Body of pancreas (tissue), 2 donors: ENCODE measurements around a stretch of chr12.

DNA sequence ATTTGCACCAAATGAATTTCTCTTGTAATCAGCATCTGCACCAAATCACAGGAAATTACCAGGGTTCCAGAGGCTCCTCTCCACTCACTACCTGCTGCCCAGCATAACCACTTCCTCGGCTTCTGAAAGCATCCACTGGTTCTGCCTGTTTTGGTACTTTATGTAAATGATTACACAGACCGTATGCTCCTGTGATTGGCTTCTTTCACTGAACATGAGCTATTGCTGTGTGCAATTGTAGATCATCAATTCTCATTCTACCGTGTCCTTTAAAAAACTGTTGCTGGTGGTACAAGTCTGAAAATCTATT, 522.1 kb downstream of the TMEM132D start:
- PRO-cap, result no peak
- RAMPAGE, long total RNA, 2 experiments, result no peak in any of the 2 experiments

- PRO-cap, result no peak
- RAMPAGE, long total RNA, 2 experiments, result no peak in any of the 2 experiments
Measured at GRCh38 chr12:129622353-129622681, 281.5 kb downstream of the TMEM132D start.

DNA sequence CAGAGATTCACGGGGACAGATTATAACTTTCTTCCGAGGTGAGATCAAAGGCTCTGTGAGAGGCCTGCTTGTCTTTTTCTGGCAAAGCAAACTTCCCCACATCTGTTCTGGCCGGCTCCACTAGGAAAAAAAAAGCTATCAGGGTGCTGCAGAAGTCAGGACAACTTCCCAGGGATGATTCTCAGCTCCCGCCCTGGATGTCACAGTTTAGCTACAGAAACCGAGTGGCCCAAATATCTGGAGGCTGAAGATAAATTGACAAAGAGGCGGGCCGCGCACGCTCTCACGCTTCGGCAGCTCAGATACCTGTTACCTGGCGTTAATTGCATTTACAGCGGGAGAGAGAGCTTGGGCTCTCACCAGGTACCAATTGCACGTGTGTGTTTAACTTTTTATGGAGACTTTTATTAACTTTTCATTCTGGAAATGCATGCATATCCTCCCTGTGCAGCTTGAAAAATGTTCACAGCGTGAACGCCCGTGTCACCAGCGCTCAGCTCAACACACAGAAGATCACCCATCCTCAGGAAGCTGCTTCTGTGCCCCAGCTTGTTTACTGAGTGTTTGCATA, 75.7 kb upstream of the FZD10 start:
- PRO-cap, result no peak
- RAMPAGE, long total RNA, 2 experiments, result no peak in any of the 2 experiments

GRCh38 chr12:130087286-130087656, 75.0 kb upstream of the FZD10 start:
- PRO-cap, result no peak
- RAMPAGE, long total RNA, 2 experiments, result no peak in any of the 2 experiments

- PRO-cap, result no peak
- RAMPAGE, long total RNA, 2 experiments, result no peak in any of the 2 experiments
Measured at GRCh38 chr12:130160492-130161041, 1.7 kb upstream of the FZD10 start.

DNA sequence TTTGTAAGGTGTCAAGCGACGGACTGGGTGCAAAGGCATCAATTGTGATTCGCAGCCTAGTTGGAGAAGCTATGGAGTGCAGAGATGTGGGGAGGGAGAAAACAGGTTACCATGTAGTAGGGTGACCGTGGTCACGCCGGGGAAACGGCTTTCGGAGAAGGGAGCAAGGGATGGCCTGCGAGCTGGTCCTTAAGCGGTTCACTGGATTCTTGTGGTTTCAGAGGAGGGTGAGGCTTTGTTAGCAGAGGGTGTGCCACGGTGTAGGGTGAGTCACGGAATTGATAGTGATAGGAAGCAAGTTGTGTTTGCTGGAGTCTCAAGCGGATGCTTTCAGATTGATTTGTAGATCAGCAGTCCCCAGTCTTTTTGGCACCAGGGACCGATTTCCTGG, 2.3 kb downstream of the PIWIL1 start:
- PRO-cap, result no peak
- RAMPAGE, long total RNA, 2 experiments, result no peak in any of the 2 experiments

DNA sequence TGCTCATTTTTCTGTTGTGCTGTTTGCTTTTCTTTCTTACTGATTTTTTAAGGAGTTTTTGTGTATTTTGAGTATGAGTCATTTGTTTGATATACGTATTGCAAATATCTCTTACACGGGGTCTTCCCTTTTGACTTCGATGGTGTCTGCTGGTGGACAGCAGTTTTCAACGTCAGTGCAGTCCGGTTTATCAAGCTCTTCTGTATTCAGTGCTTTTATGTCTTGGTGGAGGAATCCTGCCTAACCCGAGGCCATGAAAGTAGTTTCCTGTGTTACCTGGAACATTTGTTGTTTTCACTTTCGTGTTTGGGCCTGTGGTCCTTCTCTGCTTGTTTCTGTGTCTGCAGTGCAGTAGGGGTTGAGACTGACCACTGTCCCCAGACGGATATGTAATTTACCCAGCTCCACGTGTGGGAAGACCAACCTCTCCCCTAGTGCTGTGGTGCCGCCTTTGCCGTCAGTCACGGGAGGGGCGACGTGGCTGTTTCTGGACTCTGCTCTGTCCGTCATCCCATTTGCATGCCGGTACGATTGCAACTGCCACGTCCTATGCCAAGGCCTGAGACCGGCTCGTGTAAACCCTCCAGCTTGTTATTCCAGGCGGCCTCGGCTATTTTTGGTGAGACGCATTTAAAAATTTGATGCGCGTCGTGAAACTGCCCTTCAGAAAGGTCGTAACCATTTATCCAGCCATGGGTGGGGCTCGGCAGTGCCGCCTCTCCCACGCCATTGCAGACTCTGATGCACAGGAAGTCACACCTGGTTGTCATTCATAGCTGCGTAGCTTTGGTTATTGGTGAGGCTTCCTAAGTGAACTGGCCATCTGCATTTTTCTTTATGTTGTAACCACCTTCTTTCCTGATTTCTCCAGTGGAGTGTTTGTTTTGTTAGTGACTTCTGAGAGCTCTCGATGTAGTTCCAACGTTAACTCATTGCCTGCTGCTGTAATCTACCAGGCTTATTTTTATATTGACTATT, 74.9 kb downstream of the ADGRD1 start:
- PRO-cap, result no peak
- RAMPAGE, long total RNA, 2 experiments, result no peak in any of the 2 experiments

DNA sequence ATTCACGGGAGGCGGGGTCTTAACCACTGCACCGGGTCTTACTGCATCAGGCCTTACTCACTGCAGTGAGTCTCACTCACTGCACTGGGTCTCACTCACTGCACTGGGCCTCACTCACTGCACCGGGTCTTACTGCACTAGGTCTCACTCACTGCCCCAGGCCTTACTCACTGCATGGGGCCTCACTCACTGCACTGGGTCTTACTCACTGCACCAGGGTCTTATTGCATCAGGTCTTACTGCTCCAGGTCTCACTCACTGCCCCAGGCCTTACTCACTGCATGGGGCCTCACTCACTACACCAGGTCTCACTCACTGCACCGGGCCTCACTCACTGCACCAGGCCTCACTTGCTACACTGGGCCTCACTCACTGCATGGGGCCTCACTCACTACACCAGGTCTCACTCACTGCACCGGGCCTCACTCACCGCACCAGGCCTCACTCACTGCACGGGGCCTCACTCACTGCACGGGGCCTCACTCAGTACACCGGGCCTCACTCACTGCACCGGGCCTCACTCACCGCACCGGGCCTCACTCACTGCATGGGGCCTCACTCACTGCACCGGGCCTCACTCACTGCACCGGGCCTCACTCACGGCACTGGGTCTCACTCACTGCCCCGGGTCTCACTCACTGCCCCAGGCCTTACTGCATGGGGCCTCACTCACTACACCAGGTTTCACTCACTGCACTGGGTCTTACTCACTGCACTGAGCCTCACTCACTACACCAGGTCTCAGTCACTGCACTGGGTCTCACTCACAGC, 82.7 kb downstream of the ADGRD1 start:
- PRO-cap, result no peak
- RAMPAGE, long total RNA, 2 experiments, result no peak in any of the 2 experiments

GRCh38 chr12:131085129-131085700, 131.5 kb downstream of the ADGRD1 start:
- PRO-cap, result no peak
- RAMPAGE, long total RNA, 2 experiments, result no peak in any of the 2 experiments

- PRO-cap, result no peak
- RAMPAGE, long total RNA, 2 experiments, result no peak in any of the 2 experiments
Measured at GRCh38 chr12:131129314-131129665, 175.6 kb downstream of the ADGRD1 start.

- PRO-cap, result no peak
- RAMPAGE, long total RNA, 2 experiments, result no peak in any of the 2 experiments
Measured at GRCh38 chr12:131713114-131713928, 2.4 kb downstream of the SFSWAP start.

GRCh38 chr12:131736603-131736918, 25.7 kb downstream of the SFSWAP start:
- PRO-cap, result no peak
- RAMPAGE, long total RNA, 2 experiments, result no peak in any of the 2 experiments

DNA sequence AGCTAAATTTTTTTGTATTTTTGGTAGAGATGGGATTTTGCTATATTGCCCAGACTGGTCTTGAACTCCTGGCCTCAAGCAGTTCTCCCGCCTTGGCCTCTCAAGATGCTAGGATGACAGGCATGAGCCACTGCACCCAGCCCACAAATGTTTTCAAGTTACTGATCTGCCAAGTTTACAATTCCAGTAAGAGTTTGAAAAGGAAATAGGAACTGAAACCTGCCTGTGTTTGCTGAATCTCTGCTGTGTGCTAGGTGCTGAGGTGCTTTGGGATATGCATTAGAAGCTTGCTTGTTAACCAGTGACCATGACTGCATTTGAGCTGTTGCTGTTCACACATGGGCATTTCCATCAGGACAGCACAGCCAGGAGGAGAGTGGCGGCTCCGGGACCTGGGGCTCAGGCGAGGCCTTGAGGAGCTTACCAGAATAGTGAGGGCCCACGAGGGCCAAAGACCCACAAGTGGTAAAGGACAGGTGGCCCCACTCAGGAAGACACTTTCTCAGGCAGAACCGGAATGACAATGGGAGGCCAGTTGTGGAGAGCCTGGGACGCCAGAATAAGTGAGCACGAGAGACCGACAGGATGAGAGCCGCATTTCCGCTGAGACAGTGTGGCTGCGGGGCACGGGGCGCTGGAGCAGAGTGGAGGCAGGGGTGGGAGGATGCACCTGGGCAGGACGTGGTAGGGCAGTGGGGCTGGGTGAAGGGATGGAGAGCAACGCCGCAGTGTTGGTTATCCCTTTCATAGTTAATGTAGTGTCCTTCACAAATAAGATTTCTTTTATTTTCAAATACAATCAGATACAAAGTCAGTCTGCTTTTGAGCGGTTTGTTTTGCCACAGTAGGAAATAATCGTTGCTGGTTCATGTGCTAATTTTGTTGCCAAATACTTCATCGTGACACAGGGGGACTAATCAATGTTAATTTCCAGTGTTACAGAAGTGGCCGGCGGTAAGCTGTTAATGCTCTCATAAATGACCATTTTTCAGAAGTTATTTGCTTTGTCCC, 54.4 kb upstream of the MMP17 start:
- PRO-cap, result no peak
- RAMPAGE, long total RNA, 2 experiments, result no peak in any of the 2 experiments

GRCh38 chr12:131832326-131832957, 4.2 kb downstream of the MMP17 start:
- PRO-cap, result no peak
- RAMPAGE, long total RNA, 2 experiments, result no peak in any of the 2 experiments

DNA sequence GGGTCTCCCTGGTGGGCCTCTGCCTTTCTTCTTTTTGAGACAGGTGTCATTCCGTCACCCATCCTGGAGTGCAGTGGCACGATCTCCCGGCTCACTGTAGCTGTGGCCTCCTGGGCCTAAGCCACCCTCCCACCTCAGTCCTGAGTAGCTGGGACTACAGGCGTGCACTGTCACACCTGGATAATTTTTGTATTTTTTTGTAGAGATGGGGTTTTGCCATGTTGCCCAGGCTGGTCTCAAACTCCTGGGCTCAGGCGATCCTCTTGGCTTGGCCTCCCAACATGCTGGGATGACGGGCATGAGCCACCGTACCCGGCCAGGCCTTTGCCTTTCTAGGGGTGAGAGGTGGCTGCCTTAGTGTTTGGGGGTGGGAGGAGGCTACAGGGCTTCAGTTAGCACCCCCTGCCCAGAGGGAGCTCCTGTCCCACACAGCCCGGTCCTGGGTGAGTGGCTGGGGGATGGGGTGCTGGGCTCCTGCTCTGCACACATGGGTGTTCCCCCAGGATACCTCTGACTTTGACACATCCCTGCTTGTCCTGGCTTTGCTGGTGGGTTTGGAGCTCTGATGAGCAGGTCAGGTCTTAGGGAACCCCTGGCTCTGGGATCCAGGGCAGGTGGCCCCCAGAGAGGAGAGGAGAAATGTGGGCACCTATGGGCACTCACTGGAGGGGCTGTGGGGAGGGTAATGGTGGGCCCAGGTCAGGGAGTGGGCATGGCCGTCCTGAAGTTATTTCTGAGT, 9.9 kb downstream of the ULK1 start:
- PRO-cap, result no peak
- RAMPAGE, long total RNA, 2 experiments, result no peak in any of the 2 experiments

GRCh38 chr12:131915506-131916357, 13.3 kb upstream of the PUS1 start:
- PRO-cap, result no peak
- RAMPAGE, long total RNA, 2 experiments, result start-site peak on the plus strand in 1 of 2 experiments, at chr12:131915616-131915623 at its widest, 6 reads per replicate

- PRO-cap, result no peak
- RAMPAGE, long total RNA, 2 experiments, result start-site peak on the plus strand in 1 of 2 experiments, at chr12:132028064-132028468 at its widest, 14 reads per replicate
Measured at GRCh38 chr12:132027820-132028588, 78.3 kb downstream of the EP400 start.

DNA sequence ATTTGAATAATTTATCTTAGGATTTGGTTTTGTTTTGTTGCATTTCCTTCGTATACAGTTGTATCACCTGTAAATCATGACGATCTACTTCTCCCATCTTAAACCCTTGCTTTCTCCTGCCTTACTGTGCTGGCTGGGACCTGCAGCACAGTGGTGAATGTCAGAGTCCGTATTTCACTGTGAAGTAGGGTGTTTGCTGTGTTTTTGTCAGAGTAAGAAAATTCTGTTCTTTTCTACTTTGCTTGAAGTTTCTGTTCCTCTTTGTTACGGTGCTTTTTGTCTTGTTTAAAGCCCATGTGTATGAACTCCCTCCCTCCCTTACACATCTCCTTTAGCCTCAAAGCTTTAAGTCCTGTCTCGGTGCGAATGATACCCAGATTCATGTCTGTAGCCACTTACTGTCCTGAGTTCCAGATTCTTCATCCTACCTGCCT, 73.2 kb downstream of the DDX51 start:
- PRO-cap, result no peak
- RAMPAGE, long total RNA, 2 experiments, result no peak in any of the 2 experiments

- PRO-cap, result no peak
- RAMPAGE, long total RNA, 2 experiments, result no peak in any of the 2 experiments
Measured at GRCh38 chr12:132145958-132146915, 2.0 kb downstream of the NOC4L start.

GRCh38 chr12:132189138-132190660, 45.4 kb downstream of the NOC4L start:
- PRO-cap, result bidirectional peak, plus-strand start at chr12:132189632, minus-strand start at chr12:132189562; bidirectional peak, plus-strand start at chr12:132189946, minus-strand start at chr12:132189682
- RAMPAGE, long total RNA, 2 experiments, result no peak in any of the 2 experiments